ENCODE results near the genes PLPP3 and FYB2.

DNA sequence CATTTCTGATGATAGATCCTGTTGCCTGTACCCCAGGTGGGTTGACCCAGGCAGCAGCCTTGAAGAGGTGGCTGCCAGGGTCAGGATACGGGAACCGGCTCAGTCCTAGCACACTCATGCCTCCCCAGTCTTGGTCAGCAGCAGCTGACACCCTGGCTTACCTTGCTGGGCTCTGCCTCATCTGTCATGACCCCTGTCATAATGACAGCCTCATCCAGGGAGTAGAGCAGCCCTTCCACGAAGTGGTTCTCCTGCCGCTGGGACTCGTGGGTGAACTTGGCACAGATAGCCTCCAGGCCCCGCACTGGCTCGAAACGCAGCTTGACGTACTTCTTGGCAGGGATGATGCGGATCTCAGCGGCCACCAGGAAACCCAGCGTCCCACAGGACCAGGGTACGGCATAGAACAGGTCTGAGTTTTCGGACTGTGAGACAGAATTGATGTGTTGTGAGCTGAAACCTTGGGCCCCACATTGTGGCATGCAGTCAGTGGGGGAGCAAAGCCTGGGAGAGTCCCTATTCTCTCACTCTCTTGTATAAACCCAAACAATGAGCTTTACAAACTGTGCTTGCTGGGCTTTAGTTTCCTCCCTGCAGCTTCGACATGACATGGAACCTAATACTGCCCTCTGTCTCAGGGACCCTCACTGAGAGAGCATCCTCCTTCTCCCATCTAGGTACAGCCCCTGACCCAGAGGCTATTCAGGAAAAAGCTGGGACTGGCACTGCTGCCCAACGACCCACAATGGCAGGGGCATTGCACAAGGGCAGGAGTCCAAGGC is 15.6 kb downstream of the DHCR24 start:
- PRO-cap: no peak
- RRBS, 2 experiments: no CpG with 5 or more reads among the region's 16 CpGs

GRCh38 chr1:55052553-55053019 is 13.2 kb downstream of the PCSK9 start:
- PRO-cap: no peak
- RRBS, 2 experiments: no CpG with 5 or more reads among the region's 15 CpGs

- PRO-cap: no peak
- RRBS, 2 experiments: no CpG with 5 or more reads among the region's 7 CpGs
These were observed 76.7 kb downstream of the USP24 start for GRCh38 chr1:55138169-55139177.

DNA sequence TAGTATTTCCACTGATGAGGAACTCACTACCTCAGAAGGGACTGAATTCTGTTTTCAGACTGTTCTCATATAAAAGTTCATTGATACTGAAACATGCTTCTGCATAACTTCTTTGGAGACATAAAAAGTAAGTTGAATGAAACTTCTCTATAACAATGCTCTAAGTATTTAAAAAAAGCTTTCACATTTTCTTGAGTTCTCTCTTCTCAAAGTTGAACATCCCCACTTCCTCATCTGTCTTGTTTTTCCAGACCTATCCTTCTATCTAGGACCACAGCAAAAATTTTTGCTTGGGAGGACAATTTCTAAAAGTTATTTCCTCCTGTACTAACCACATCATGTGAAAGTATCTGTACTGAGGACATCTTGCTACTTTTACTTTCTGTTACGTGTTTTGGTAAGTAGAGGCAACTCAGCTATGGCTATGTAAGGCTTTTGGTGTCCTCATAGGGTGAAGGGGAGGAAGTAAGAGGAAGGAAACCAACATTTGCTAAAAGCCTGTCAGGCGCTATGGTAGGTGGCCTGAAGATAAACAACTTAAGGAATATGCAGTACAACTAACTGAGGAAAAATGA is 64.1 kb downstream of the USP24 start:
- PRO-cap: no peak
- RRBS, 2 experiments: no CpG with 5 or more reads among the region's 2 CpGs

GRCh38 chr1:55275033-55275902 is 60.1 kb upstream of the USP24 start:
- PRO-cap: no peak
- RRBS, 2 experiments: no CpG with 5 or more reads among the region's 18 CpGs

DNA sequence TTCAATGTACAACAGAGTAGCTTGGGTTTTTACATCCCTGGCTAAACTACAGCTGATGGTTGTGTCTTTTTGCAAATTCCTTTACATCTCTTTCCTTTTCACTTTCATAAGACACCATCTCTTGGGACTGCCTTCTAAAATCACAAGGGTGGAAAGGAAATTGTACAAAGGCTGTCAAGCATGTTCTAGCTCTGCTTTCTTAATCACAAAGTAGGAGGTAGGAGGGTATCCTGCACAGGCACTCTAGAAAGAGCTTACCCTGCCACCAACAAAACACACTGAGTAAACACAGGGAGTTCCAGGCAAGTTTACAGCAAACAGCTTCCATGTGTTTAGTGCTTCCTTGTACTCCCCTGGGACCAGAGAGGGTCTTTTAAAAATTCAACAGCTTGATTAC is 2.5 kb downstream of the PLPP3 start:
- PRO-cap: no peak

DNA sequence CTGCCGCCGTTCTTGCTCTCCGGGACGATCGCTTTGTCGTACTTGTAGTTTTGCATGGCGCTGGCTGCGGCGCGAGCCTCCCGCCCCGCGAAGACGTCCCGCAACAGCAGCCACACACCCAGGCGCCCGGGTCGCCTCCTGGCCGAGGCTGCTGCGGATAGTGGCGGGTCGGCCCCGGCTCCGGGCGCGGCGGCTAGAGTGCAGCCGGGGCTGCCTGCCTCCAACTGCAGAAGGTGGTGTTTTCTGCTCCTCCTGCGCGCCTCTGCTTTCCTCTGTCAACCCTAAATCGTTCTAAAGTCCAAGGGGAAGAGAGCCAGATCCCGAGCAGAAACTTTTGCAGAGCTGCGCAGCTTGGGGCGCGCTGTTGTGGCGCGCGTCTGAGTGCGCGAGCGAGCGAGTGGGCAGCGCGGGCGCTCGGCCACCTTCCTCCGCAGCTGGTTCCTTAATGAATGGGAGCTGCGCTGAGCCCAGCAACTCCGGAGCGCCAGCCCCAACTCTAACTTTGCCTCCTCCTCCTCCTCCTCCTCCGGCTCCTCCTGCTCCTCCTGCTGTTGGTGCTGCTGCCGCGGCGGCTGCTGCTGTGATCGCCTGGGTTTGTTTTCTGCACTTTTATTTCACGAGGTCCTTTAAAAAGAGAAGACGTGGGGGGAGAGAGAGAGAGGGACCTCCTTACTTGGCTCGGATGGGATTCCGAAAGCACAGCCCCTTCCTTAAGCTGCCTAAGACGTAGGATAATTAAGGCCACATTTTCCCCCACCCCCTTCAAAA is at the start of gene PLPP3:
Gene PLPP3, minus strand, starts transcription at position 603 of the 768 bp plus-strand sequence.
- PRO-cap: bidirectional peak, plus-strand start at position 282 of the sequence, minus-strand start at position 293 of the sequence; bidirectional peak, plus-strand start at position 612 of the sequence, minus-strand start at position 447 of the sequence; bidirectional peak, plus-strand start outside the sequence, minus-strand start at position 698 of the sequence
- RRBS, 2 experiments: 1 to 2% methylated on average over 10 to 17 of the region's 60 CpGs

- PRO-cap: no peak
- RRBS, 2 experiments: no CpG with 5 or more reads among the region's 15 CpGs
These were observed 606 bp upstream of the PRKAA2 start for GRCh38 chr1:56644496-56644920.

- PRO-cap: bidirectional peak, plus-strand start at chr1:56646138, minus-strand start at chr1:56646050
- RRBS, 2 experiments: no CpG with 5 or more reads among the region's 3 CpGs
These were observed 811 bp downstream of the PRKAA2 start for GRCh38 chr1:56645985-56646265.

DNA sequence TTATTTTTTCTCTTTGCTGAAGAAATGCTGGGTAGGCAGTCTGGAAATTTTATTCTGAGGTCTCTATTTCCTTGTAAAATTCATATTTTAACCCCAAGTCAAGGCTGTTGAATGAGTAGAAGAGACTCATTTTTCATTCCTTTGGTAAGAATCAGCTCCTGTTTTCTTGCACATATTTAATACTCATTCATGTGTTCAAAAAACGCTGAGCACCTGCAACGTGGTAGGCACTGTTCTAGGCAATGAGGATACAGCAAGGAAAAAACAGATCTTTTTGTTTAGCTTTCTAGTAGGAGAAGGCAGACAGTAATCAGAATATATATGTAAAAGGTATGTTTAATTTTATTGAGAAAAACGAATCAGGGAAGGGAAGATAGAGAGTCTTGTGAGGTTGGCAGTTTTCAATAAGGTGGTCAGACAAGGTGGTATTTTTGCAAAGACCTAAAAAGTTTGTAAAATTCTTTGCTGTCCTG is 1.6 kb downstream of the PRKAA2 start:
- PRO-cap: no peak
- RRBS, 2 experiments: no CpG with 5 or more reads among the region's 3 CpGs

DNA sequence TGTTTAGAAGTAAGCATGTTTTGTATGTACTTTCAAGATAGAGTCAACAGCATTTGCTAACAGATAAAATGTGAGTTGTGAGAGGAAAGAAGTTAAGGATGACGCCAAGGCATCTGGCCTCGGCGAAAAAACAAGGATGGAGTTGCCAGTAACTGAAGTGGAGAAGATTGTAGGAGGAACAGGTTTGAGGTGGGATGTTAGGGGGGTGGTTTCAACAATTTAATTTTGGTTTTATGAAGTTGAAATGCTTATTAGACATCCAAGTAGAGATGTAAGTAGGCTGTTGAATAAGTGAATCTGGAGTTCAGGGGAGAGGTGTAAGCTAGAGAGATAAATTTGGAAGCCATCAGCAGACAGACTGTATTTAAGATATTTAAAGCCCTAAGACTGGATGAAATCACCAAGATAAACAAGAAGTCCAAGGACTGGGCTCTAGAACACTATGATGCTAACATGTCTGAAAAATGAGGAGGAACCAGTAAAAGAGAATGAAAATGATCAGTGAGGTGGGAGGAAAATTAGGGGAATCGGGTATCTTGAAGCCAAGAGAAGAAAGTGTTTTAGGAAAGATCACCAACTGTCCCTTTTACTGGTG is 39.0 kb downstream of the PRKAA2 start:
- PRO-cap: no peak
- RRBS, 2 experiments: no CpG with 5 or more reads among the region's 4 CpGs

DNA sequence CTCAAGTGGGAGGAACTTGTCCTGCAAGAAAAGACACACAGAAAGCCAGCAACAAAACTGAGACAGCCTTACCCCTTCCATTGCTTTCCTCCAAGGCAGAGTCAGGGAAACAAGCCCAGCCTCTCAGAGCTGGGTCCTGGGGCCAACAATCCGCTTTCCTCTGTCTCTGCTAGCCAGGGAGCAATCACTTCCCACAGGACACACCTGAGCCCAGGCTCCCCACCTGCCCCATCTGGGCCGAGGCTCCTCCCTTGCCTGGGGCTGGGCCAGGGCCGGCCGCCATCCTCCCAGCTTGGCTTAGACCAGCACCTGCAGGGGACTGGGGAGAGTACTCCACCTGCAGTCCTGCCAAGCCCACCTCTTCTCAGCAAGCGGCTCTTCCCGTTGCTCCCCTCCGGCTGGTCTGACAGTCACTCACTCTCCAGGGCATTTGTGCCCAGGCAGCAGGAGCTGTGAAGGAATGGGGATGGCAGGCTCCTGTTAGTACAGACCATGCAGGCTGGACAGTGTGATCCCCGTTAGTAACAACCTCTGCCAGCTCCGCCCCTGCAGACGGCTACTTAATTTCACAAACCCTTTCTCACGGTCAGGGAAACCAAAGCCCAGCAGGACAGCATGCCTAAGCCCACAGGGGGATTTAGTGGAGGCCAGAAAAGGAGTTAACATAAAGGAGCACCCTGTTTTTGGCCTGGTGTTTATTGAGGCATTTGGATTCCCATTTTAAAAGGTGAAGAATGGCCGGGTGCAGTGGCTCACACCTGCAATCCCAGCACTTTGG is at the start of gene FYB2:
Gene FYB2, minus strand, starts transcription at position 195 of the 778 bp plus-strand sequence.
- PRO-cap: no peak
- RRBS, 2 experiments: no CpG with 5 or more reads among the region's 12 CpGs

- PRO-cap: no peak
These were observed 39.4 kb downstream of the C8A start for GRCh38 chr1:56894081-56894375.

DNA sequence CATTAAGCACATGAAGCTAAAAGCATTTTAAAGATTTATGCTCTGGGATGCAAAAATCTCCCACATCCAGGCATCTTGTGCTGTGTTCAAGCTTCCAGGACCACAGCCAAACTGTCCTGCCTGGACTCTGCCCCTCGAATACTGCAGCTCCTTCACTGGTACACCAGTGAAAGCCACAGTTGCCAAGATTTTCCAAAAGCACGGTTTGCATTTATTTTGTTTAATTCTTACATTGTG is 38.7 kb downstream of the C8B start:
- PRO-cap: no peak
- RRBS, 2 experiments: no CpG with 5 or more reads among the region's 2 CpGs

GRCh38 chr1:57343635-57343836 is 80.3 kb downstream of the DAB1 start:
- PRO-cap: no peak
- RRBS, 2 experiments: no CpG with 5 or more reads among the region's 14 CpGs

GRCh38 chr1:57674614-57675237 is 250.9 kb upstream of the DAB1 start:
- PRO-cap: no peak
- RRBS, 2 experiments: no CpG with 5 or more reads among the region's 1 CpG

- PRO-cap: no peak
- RRBS, 2 experiments: no CpG with 5 or more reads among the region's 11 CpGs
These were observed 1.5 kb downstream of the TACSTD2 start for GRCh38 chr1:58575519-58575996.

GRCh38 chr1:58786199-58786987 is 2.5 kb upstream of the JUN start:
- PRO-cap: no peak
- RRBS, 2 experiments: no CpG with 5 or more reads among the region's 7 CpGs

DNA sequence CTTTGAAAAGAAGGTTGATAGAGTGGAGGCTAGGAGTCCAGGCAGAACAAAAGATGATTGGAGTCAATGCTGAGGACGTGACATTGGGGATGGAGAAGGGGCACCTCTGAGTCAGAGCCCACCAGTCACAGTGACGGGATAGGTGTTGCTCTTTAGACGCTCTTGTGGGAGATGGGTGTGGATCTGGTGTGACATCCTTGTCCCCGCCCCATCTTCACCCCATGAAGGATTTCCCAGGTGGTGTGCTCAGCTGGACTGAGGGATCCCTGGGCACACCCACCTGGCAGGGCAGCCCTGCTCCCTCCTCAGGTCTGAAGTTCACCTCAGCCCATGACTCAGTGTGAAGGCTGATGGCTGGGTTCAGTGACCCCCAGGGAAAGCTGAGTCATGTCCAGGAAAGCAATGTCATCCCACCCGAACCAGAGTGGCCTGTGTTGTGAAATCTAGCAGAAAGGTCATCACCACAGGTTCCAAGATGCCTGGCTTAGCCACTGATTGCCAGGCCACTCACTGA is 97.5 kb upstream of the JUN start:
- PRO-cap: no peak
- RRBS, 2 experiments: no CpG with 5 or more reads among the region's 5 CpGs

- PRO-cap: no peak
- RRBS, 2 experiments: no CpG with 5 or more reads among the region's 4 CpGs
These were observed 118.9 kb upstream of the JUN start for GRCh38 chr1:58902790-58903138.